NB4 (cell line): Measurements from ENCODE around the genes KLRG1 and CLEC2B.

DNA sequence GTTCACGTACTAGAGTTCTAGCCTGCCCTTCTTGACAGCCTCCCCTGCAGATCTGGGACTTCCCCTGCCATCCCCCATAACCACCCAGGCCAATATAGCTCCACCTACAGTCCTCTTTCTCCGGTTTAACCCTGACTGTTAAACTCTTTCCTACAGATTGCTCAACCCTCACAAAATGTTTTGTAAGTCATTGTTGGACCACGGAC is 21.5 kb downstream of the AICDA start:
- RRBS = no CpG with 5 or more reads among the region's 3 CpGs

- RRBS = no CpG with 5 or more reads among the region's 3 CpGs
Measured at GRCh38 chr12:8987463-8988162, 1.7 kb upstream of the KLRG1 start.

- RRBS = no CpG with 5 or more reads among the region's 3 CpGs
Measured at GRCh38 chr12:8989282-8989928, at the start of gene KLRG1. Gene KLRG1, plus strand, starts transcription at chr12:8989546.

DNA sequence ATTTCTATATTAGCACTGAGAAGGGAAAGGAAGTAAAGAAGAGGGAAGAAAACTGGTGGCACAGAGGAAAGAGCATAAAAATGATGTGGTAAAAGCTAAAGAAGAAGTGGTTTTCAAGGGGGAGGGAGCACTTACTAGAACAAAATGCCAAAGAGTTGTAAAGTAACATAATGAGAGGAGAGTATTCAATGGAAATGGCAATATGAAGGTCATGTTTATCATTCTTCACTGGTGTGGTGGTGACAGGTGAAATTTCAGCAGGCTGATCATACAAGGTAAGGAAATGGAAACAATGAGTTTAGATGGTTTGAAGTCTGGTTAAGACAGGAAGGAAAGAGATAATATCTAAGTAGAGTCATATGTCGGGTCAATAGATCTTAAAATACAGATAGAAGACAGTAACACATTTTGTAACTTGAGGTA is 35.6 kb downstream of the KLRG1 start:
- RRBS = no CpG with 5 or more reads among the region's 1 CpG

GRCh38 chr12:9066818-9067182 is 48.9 kb downstream of the A2M start:
- RRBS = no CpG with 5 or more reads among the region's 2 CpGs

- RRBS = no CpG with 5 or more reads among the region's 11 CpGs
Measured at GRCh38 chr12:9103330-9104229, 12.1 kb downstream of the A2M start.

DNA sequence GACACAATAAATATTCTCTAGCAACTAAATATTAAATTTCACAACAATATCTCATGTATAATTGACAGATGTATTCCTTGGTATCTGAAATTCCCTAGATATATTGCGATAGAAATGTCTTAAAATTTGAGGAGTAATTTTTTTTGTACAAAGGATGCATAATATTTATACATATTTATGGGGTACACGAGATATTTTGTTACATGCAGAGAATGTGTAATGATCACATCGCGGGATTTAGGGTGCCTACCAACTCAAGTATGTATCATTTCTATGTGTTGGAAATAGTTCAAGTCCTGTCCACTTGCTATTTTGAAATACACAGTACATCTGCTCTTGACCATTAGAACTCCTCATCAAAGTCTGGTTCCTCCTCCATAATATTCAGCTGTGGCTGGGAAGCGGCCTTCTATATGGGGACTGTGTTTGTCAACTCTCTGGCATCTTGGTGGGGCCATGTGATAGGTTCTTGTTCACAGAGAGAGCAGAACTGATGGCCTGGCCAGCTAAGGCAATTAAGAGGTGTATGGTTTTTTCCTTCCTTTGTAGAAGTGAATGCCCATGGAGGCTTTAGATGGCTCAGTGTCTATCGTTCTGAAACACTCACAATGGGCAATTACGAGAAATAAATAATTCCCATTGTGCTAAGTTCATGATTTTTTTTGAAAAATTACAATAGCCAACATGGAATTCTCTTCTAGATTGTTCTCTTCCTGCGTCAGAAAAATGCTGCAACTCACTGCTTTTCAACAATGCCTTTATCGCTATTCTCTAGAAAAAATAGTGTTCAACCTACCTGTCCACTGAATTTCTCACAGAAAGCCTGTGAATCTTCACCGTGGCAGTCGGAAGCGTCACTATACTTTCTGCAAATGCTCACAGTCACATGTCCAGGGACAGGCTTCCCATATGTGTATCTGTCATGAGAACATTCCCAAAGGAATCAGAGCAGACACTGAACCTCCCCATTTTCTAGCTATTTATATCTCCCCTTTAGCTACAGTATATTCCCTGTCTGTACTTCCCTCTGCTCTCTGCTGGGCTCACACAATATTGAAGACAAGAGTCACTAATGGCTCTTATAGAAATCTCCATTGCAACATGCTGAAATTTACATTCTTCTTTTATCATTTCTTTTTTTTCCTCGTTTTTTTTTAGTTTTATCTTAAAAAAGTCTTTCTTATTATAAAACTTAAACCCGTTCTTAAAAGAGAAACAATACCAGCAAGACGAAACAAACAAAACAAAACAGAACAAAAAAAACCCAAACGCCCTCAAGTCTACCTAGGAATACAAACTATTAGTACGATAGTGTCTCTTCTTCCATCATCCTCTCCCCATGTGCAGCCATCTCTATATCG is 8.5 kb downstream of the A2M start:
- RRBS = no CpG with 5 or more reads among the region's 18 CpGs

GRCh38 chr12:9144753-9145246 is 29.1 kb upstream of the A2M start:
- RRBS = no CpG with 5 or more reads among the region's 4 CpGs

GRCh38 chr12:9207869-9208086 is 417 bp downstream of the PZP start:
- RRBS = no CpG with 5 or more reads among the region's 2 CpGs

- RRBS = no CpG with 5 or more reads among the region's 5 CpGs
Measured at GRCh38 chr12:9240781-9241088, 32.5 kb upstream of the PZP start.

- RRBS = 1% methylated on average over 5 of the region's 44 CpGs
Measured at GRCh38 chr12:9283478-9284176, 75.4 kb upstream of the PZP start.

GRCh38 chr12:9447729-9448607 is 159.7 kb downstream of the KLRB1 start:
- RRBS = no CpG with 5 or more reads among the region's 63 CpGs

DNA sequence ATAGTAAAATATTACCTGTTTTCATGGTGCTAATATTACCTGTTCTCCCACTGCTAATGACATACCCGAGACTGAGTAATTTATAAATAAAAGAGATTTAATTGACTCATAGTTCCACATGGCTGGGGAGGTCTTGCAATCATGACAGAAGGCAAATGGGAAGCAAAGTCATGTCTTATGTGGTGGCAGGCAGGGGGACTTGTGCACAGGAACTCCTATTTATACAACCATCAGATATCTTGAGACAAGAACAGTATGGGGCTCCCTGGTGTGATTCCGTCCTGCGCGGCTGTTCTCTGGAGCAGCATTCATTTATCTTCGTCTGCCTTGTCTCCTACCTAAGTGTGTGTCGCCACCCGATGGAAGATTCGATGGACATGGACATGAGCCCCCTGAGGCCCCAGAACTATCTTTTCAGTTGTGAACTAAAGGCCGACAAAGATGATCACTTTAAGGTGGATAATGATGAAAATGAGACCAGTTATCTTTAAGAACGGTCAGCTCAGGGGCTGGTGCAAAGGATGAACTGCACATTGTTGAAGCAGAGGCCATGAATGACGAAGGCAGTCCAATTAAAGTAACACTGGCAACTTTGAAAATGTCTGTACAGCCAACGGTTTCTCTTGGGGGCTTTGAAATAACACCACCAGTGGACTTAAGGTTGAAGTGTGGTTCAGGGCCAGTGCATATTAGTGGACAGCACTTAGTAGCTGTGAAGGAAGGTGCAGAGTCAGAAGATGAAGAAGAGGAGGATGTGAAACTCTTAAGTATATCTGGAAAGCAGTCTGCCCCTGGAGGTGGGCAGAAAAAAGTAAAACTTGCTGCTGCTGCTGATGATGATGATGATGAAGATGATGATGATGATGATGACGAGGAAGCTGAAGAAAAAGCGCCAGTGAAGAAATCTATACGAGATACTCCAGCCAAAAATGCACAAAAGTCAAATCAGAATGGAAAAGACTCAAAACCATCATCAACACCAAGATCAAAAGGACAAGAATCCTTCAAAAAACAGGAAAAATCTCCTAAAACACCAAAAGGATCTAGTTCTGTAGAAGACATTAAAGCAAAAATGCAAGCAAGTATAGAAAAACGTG is 25.9 kb downstream of the CLEC2D start:
- RRBS = no CpG with 5 or more reads among the region's 16 CpGs

DNA sequence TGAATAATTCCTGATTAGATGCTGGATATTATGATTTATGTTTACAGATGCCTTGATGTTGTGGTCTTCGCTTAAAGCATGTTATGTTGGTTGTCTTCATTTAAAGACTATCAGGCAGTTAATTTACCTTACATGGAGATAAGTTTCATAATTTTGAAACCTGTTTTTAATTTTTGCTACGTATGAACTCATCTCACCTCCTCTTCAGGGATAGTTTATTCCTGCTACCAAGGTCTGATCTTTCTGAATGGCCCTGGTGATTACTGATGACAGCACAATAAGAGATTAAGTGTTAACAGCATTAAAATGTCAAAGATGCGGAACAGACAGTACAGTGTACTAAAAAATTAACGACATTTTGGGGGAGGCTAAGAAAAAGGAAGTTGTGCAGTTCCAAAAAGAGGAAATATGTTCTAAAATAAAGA is 23.9 kb downstream of the CD69 start:
- RRBS = no CpG with 5 or more reads among the region's 4 CpGs

DNA sequence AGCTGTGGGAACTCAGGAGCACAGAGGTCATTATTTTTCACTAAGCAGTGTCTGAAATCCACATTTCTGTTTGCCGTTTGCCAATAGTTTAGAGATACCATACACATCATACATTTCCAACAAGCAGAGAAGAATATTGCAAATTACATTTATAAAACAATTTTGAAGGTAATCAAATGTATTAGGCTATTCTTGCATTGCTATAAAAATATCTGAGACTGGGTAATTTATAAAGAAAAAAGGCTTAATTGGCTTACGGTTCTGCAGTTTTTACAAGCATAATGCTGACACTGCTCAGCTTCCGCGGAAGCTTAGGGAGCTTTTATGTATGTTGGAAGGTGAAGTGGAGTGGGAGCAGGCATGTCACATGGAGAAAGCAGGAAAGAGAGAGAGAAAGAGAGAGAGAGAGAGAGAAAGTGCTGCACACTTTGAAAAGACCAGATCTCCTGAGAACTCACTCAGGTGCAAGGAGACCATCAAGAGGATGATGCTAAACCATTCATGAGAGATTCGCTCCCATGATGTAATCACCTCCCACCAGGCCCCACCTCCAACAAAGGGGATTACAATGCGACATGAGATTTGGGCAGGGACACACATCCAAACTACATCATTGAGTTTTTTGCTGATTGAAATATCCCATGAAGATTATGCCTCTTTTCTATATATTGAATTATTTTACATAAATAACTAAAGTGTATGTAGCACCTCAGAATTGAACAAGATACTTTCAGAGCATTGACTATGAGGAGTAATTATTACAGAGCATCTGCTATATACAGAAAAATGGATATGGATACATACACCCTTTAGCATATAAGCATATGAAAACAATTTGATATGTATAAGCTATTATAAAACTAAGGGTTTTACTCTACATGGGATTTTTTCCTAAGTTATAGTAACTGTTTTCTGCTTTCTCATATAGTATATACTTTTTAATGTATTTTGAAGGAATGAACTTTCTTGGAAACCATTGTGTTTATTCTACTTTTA is 8.9 kb downstream of the CD69 start:
- RRBS = no CpG with 5 or more reads among the region's 6 CpGs

DNA sequence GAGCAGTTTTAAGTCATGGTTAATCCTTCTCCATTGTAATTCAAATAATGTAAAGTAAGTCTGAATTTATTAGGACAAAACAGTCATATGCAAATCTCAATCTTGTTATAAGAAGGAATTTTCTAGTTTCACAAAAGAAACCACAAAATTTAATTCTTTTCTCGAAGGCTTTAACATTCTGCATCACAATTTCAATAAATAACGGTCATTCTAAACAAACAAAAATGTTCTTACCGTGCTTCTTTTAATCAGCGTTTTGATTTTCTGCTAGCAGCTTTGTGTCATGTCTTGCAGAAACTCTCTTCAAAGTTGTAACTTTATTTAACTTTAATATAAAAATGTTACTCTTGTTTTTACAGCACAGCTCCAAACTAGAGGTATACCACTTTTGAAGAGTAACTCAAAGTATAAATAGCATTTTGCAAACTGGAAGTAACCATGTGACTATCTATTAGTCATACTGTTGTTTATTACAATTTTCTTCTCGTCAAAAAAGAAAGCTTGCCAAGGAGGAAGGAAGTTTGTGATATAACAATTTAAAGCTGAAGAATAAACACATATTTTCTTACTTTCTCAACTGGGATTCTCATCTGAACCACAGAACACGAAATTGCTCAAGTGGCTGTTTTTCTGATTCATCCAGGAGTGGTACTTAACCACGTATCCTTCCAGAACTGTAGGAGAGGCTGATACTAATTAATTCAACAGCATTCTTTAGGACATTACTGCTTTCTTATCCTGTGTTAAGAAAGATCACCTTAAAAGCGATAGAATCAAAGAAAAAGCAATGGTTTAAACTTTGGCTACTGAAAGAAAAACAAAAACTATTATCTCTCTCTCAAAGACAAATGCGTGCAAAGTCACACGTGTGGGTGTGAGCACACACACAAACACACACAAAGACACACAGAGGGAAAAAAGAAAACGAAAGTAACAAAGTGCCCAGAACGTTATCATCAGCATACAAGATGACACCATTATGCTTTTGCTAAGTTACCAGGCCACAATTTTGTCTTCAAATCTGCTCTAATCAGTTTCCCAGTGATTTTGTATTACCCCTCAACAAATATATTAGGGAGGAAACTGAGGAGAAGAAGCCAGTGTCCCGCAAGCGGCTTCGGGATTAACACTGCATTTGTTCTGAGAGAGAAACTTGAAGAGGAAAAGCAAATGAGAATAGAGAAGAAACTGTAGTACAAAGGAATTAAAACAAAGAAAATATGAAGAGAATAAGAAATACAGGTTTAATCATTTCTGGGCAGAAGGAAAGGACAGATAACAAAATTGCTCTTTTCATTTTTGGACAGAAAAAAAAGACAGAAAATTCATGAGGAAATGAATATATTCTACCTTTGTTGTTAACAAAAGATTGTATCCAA is at the start of gene CLEC2B:
Gene CLEC2B (minus strand): TSS at position 384 of the 1,379 bp plus-strand sequence.
- RRBS = no CpG with 5 or more reads among the region's 15 CpGs

- RRBS = no CpG with 5 or more reads among the region's 10 CpGs
Measured at GRCh38 chr12:9872580-9873030, 3.5 kb upstream of the CLEC2B start.

GRCh38 chr12:10052215-10052925 is 21.9 kb downstream of the CLEC9A start:
- RRBS = no CpG with 5 or more reads among the region's 7 CpGs

DNA sequence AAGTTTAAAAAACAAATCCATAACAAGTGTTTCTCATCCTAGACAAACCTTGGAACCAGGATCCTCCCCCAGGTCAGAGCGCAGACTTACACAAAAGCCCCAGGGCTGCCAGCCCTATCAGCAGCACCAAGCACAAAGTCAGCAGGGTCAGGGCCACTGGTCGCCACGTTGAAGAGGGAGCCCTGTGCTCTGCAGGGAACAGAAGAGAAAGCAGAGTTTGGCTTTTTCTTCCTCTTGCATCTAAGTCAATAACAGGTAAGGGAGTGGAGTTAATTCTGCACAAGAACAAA is 9.8 kb downstream of the CLEC1A start:
- RRBS = no CpG with 5 or more reads among the region's 3 CpGs

- RRBS = no CpG with 5 or more reads among the region's 9 CpGs
Measured at GRCh38 chr12:10121198-10121815, 8.7 kb downstream of the CLEC7A start.